ENCODE measurements around the gene SLC48A1.

DNA sequence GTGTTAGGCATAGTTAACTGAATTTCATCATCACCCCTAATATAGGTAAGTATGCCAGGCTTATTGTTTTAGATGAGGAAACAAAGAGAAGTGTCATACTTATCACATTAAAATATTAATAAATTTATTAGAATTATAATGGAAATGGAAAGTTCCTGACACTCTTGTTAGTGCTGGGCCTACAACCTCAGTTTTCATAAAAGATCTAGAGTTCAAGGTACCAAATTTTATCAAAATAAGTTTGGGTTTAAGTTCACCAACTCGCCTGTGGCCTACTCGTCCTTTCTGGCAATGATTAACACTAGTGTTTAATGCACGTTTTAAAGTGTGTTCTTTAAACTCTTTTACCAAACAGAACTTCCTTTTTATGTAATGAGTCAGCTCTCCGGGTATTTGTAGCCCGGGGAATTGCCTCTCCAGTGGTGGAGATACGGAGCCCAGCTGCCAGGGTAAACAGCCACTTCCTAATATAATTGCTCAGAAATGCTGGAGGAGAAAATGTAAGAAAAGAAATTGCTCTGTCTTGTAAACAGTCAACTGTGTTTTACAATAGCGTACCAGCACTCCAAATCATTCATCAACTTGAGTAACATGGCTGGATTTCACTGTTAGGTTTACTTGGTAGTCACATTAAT is 101.0 kb upstream of the SLC38A2 start:
- PRO-cap: no peak
- RAMPAGE, long total RNA, 4 experiments: no peak in any of the 4 experiments

GRCh38 chr12:46524743-46525683 is 152.4 kb upstream of the SLC38A2 start:
- PRO-cap: no peak
- RAMPAGE, long total RNA, 4 experiments: no peak in any of the 4 experiments

DNA sequence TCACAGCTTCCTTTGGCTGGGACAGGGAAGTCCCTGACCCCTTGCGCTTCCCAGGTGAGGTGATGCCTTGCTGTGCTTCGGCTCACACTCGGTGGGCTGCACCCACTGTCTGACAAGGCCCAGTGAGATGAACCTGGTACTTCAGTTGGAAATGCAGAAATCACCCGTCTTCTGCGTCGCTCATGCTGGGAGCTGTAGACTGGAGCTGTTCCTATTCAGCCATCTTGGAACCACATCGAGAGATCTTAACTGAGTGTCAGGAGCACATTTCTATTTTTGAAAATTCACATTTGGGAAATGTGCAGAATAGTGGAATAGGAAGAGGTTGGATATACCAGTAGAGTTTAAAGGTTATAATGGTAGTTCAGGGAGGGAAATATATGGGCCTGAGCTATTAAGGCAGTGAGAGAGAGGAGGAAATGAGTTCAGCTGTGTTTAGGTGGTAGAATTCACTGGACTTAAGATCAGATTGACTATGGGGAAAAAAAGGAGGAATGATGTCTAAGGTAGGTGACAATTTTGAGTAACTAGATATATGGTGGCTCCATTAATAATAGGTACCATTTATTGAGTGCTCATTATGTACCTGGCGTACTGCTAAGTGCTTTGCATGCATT is 173.4 kb upstream of the SLC38A2 start:
- PRO-cap: no peak
- RAMPAGE, long total RNA, 4 experiments: no peak in any of the 4 experiments

DNA sequence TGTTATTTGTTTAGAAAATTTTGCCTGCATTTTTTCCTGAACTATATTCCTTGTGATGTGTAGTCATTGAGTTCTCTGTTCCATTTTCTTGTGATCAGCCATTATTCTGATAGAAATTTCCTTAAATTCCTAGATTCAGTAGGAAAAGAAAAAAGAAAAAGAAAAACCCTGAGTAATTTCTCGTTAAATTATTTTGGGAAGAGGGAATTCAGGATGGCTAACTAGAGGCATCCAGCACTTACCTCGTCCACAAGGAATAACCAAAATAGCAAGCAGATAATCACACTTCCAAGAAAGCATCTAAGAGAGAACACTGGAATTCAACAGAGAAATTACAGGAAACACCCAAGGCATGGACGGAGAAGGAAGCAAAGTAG is 222.7 kb downstream of the SLC38A4 start:
- PRO-cap: no peak
- RAMPAGE, long total RNA, 4 experiments: no peak in any of the 4 experiments

- PRO-cap: no peak
- RAMPAGE, long total RNA, 4 experiments: no peak in any of the 4 experiments
Observed at GRCh38 chr12:46702804-46703524, 122.8 kb downstream of the SLC38A4 start.

DNA sequence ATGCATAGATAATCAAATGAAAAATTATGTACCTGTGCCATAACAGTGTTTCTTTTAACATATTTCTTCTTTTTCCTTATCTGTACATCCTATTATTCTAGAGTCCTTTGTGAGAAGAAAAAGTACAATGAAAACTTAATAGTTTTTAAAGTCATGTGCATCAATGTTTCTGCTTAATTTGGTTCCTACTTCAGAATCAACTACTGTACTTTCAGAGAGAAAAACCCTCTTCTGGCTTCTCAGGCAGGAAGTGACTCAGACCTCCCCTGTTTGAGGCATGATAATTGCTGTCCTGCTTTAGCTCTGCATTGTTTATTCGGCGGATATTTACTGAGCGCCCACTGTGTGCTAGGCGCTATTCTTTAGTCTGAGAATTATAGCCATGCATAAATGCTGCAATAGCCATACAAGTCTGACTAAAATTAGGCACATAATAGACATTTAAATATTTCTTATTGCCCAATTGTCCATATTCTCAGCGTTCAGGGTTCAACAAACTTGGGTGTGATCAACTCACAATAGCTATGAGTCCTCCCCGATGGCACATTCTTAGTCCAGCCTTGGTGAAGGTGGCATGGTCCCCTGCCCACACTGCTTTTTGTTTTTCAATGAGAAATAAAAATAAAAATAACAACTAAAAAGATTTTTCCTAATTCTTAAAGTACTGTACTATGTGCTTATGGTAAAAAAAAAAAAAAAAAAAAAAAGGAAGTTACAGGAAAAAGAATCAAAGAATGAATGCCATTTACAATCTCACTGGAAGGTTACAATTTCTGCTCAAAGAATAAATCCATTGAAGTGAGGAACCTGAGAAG is 6.1 kb upstream of the AMIGO2 start:
- PRO-cap: no peak
- RAMPAGE, long total RNA, 4 experiments: no peak in any of the 4 experiments

DNA sequence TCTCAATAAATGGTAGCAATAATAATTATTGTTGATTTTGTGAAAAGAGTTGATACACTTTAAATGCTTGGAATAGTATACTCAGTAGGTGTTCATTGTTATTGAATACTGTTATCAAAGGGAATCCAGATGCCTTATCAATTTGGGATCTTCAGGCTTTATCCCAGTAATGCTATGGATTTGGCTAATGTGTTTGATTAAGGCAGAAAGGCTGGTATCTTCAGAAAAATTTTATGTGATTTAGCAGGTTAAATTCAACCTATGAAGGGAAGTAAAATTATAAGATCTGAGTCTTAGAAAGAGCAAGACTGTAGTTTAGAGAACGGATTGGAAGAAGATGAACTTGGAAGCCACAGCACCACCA is 129.8 kb upstream of the AMIGO2 start:
- PRO-cap: no peak
- RAMPAGE, long total RNA, 4 experiments: no peak in any of the 4 experiments

GRCh38 chr12:47276597-47277330 is 197.0 kb upstream of the AMIGO2 start:
- PRO-cap: no peak
- RAMPAGE, long total RNA, 4 experiments: no peak in any of the 4 experiments

GRCh38 chr12:47312922-47313469 is 233.2 kb upstream of the AMIGO2 start:
- PRO-cap: no peak
- RAMPAGE, long total RNA, 4 experiments: no peak in any of the 4 experiments

GRCh38 chr12:47736701-47737747 is 11.7 kb upstream of the ENDOU start:
- PRO-cap: no peak
- RAMPAGE, long total RNA, 4 experiments: no peak in any of the 4 experiments

- PRO-cap: no peak
- RAMPAGE, long total RNA, 4 experiments: start-site peak on the minus strand in 1 of 4 experiments, at chr12:47772719-47773116 at its widest, 7 reads per replicate
Observed at GRCh38 chr12:47772755-47774001, at the start of gene SLC48A1. Gene SLC48A1, plus strand, starts transcription at chr12:47773238.

GRCh38 chr12:47774002-47774273 is 900 bp downstream of the SLC48A1 start:
- PRO-cap: no peak
- RAMPAGE, long total RNA, 4 experiments: no peak in any of the 4 experiments

DNA sequence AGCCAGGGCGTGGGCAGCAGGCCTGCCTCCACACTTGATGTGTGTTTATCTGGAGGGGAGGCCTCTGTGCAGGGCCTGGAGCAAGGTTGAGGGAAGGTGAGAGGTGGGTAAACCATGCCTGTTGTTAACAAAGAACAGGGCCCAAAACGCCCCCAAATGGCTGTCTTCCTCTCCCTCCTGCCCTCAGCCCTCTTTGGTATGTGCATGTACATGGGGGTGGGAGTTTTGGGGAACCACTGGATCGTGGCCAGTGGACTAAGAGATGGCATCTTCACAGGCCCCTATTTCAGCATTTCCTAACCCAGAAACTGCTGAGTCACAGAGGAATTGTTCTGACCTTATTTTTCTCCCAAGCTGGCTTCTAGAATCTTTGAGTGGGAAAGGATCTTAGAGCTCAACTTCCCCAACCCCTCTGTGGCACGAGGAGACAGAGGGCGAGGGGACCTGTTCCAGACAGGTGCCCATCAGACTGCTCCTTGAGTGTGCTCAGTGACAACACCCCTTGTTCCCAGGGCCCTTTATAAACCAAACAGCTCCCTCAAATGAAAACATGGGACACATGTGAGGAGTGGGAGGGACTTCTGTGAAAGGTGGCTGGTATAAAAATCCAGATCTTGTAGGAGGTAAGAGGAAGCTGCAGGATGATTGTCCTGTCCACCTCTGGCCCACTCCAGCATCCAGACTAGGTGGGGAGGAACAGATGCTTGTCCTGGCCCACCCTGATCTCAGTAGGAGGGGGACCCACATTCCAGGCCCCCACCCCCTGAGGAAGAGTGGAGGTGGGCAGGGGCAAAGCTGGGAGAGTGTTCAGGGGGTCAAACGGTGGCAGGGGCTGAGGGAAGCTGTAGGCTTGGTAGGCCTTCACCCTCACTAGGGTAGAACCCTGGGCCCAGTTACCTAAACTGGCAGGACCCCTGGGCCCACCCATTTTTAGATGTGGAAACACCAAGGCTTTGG is 3.8 kb downstream of the SLC48A1 start:
- PRO-cap: no peak
- RAMPAGE, long total RNA, 4 experiments: no peak in any of the 4 experiments

- PRO-cap: no peak
- RAMPAGE, long total RNA, 4 experiments: no peak in any of the 4 experiments
Observed at GRCh38 chr12:47781543-47782609, 8.8 kb downstream of the SLC48A1 start.

DNA sequence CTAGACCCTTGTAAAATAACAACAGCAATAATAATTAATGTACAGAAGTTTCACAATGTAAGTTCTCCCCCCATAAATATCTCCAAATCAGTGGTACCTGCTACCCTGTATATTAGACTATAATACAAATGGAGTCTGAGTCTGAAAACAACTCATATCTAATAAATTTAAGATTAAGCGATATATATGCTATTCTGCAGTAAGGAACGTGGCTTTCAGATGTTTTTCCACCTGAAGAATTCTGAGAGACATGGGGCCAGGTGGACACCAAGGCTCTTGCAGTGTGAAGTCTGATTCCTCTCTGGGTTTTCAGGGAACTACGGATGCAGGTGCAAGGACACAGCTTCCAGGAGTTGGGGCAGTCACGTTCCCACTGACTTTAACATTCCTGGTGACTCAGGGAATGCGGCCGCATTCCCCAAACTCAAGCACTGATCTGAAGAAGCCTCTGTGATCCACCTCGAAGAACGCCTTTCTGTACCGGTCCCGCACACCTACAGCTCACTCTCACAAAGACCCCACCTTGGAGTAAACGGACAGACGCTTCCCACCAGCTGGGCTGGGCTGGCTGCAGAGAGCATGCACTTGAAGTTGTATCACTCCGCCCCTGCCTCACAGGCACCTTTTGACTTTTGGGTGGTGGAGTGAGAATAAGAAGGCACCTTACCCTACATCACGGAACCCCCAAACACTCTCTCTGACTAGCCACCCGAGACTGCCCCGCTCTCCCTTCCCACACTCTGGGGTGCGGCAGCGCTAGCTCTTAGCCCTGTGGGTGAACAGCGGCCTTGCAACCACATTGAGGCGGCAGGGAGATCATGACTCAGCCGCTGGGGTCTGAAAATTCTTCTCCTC is 23.5 kb upstream of the HDAC7 start:
- PRO-cap: no peak
- RAMPAGE, long total RNA, 4 experiments: no peak in any of the 4 experiments

DNA sequence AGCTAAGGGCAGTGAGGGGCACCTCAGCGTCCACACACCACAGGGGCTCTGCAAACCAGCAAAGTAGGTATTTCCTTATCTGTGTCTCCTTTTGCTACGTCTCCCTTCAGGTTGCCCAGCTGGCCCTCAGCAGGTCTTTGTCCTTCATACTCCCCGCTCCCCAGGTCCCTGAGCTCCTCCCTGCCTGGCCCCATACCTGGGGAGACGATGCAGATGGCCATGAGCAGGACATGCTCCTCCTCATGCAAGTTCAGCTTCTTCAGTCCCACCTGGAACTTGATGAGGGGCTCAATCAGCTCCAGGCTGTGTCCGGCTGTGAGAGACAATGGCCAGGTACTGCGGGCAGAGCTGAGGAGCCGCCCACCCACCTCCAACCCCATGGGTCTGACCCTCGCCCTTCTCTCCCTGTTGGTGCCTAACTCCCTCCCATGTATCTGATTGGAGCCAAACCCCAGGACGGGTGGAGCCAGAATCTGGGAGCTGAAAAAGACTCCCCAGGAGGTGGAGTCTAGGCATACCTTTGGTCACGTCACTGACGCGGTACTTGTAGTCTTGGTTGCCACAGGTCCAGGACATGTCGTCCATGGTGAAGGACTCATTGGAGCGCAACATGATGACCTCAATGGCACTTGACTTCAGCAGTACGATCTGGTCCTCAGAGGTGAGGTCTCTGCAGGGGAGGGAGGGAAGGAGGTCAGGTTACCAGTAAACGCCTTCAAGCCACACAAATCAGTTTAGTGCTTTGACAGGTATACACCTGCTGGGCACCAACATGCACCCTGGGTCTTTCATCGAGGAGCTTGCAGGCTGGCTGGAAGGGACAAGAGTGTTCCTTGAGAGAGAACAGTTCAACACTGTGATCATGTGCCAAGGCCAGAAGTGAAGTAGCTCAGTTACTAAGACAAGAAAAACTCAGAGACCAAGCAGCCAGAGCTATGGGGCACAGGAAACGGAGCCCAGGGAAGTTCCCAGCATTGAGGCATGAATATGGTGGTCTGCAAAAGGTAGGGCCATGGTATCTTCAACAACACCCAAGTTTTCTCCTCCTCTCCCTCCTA is 26.8 kb upstream of the HDAC7 start:
- PRO-cap: no peak
- RAMPAGE, long total RNA, 4 experiments: no peak in any of the 4 experiments

DNA sequence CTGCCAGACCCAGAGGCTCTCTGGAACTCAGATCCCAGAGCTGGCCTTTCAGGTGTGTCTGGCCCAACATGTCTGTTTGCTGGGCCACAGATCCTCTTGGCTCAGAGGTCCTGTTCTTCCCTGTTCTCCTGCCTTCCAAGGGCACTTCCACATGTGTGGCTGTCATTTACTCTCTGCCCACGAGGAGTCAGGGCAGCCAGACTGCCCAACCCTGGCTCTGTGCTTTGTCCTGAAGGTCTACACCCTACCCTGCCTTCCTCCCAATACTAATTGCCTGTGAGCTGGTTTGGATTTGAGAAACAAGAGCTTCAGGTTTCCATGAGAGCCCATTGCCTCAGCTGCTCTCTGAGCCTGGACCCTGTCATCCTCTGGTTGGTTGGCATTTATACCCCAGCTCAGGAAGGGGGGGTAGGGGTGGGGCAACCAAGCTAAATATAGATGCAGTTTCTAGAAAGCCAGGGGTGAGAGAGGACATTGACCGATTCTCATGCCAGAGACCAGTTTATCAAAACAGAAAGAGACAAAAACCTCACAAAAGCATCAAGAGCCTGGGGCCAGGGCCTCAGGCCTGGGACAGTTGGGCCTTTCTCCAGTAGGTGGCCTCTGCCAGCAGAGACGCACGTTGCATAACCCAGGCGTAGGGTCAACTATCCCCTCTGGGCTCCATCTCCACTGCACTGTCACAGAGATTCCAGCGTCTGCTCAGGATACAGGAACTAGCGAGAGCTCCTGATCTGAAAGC is 34.5 kb downstream of the VDR start:
- PRO-cap: no peak
- RAMPAGE, long total RNA, 4 experiments: no peak in any of the 4 experiments

GRCh38 chr12:47874361-47875303 is 30.2 kb downstream of the VDR start:
- PRO-cap: no peak
- RAMPAGE, long total RNA, 4 experiments: no peak in any of the 4 experiments

DNA sequence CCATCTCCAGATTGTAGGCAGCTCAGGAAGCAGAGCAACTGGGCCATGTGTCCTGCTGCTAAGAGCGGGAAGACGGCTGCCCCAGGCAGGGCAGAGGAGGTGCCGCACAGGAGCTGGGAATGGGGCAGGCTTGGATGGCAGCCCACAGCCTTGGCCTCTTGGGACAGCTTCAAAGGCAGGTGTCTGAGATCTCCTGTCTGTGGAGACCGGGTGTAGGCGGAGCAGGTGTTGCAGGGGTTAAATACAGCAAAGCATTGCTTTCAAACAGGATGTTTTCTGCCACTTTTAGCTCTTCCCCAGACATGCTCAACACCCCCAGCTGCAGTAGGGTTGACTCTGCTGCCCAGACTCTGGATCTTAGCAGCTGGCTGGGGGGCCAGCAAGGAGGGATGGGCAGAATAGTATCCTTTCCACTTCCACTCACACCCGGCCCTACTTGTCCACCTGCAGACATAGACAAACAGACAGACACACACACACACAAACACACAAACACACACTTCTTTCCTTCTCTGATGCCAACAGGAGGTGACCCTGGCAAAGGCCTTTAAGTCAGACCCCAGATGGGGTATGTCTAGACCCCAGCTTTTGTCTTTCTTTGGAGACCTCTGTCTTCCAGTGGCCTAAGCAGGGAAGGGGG is 21.5 kb downstream of the VDR start:
- PRO-cap: no peak
- RAMPAGE, long total RNA, 4 experiments: no peak in any of the 4 experiments

GRCh38 chr12:47894369-47895134 is 10.2 kb downstream of the VDR start:
- PRO-cap: no peak
- RAMPAGE, long total RNA, 4 experiments: no peak in any of the 4 experiments